ENCODE measurements around the genes HINT2, CCIN, PAX5 and POLR1E.

DNA sequence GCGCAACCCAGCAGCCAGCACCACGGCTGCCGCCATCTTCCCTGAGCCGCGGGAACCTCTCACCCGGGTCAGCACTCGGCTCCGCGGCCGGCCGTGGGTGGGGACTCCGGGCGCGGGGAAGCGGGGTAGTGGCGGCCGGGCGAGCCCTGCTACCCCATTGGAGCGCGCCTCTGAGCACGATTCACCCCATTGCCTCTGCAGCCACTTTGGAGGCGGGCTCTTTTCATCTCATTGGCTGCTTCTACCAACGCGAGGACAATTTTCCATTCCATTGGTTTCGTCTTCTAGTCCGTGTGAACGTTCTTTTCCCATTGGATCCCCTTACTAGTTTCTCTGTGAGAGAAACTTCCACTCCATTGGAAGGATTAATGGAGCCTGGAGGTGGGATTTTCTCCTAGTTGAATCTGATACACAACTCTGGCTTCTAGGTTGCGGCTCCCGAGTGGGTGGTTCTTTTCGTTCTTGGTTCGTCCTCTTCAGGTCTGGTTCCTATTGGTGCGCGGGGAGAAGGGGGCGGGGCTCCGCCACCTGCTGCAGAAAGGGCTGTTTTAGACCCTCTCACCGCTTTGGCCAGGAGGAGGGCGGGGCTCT lies at the start of gene HINT2:
Gene HINT2 (minus strand): TSS at position 99 of the 591 bp plus-strand sequence.
- PRO-cap: bidirectional peak, plus-strand start at position 356 of the sequence, minus-strand start at position 159 of the sequence; bidirectional peak, plus-strand start outside the sequence, minus-strand start at position 406 of the sequence
- RAMPAGE, long total RNA: no peak

- PRO-cap: no peak
- RAMPAGE, long total RNA: no peak
Observed at GRCh38 chr9:35923843-35925139, 15.0 kb downstream of the SPAAR start.

GRCh38 chr9:35962027-35962895 lies 4.3 kb upstream of the OR2S2 start:
- PRO-cap: unidirectional peak, minus-strand start at chr9:35962292
- RAMPAGE, long total RNA: no peak

GRCh38 chr9:36127715-36128116 lies 8.8 kb upstream of the GLIPR2 start:
- PRO-cap: unidirectional peak, plus-strand start at chr9:36128066
- RAMPAGE, long total RNA: no peak

DNA sequence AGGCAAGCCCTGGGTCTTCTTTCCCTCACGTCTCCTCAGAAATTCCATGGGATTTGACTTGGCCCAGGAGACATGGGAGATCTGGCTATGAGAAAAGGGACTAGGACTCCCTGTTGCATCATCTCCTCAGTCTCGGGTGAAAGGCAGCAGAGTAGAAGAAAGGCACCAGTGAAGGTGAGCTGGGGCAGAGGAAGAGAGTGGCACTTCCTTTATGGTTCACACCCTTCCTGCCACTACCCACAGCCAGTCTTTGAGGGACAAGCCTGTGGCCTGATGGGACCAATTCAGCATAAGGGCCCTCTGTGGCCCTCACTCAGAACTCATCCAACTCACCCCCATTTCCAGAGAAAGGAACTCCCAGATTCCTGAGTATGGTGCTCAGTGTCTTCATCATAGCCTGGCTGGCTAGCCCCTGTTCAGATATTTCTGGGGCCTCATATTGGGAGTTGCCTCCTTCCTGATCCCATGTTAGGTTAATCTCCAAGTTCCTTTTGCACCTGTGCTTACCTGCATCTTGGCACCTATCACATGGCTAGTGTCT lies 8.4 kb downstream of the GLIPR2 start:
- PRO-cap: no peak
- RAMPAGE, long total RNA: no peak

DNA sequence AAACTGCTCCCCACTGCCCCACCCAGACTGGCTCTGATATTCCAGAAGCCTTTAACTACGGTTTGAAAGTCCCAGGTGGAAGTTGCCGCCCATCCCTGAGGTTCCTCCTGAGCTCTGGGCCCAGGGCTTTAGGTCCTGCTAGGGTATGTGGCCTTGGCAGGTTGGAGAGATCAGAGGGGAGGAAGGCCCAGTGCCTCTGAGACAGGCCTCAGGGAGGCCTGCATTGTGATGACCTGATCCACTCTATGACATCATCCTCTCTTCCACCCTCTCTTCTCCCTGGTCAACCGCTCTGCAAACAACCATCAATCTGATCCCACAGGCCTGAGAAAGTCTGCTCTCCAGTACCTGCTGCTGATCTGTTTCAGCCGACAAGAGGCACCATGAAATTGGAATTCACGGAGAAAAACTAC lies at the start of gene CCIN:
Gene CCIN (plus strand): TSS at position 269 of the 413 bp plus-strand sequence.
- PRO-cap: no peak
- RAMPAGE, long total RNA: no peak

- PRO-cap: no peak
- RAMPAGE, long total RNA: no peak
Observed at GRCh38 chr9:36191642-36192089, 945 bp downstream of the CLTA start.

DNA sequence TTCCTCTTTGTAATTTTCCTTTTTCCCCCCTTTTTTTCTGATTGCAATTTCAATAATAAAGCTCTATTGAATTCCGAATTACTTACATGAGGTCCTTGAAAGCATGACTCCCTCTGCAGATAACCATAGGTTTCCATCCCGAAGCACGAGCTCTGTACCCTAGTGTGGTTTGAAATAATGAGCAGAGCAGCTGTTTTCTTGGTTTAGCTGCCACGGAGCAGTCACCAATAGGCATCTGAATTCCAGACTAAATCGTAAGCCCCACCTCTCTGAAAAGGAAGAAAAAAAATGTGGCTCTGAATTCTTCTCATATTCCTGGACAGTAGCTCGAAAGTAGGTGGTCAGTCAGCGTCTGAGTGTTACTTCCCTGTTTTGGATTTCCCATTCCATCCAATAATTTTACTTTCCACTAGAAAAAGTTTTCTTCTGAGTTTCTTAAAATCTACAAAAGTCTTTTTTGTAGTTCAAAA lies 18.6 kb upstream of the GNE start:
- PRO-cap: unidirectional peak, minus-strand start at position 171 of the sequence
- RAMPAGE, long total RNA: no peak

DNA sequence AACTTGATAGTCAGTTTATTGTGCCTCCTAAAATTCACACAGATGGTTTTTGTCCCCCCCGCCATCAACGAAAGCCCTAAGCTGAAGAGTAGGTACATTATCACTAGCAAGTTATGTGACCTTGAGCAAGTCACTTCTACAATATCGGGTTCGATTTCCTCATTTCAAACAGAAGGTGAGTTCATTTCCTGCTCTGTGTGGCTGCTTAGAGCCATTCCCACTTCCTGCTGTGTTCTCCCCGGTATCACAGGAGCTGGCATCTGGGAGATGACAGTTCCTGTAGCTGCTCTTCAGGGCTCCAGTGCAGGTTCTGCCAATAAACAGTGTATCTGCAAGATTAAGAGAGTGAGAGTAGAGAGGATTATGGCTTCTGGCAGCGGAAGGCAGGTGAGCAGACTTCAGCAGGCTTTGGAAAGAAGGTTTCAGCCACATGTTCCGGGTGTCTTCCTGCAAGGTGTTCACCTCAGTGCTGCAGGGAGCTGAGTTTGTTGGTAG lies 48.5 kb upstream of the GNE start:
- PRO-cap: no peak
- RAMPAGE, long total RNA: no peak

DNA sequence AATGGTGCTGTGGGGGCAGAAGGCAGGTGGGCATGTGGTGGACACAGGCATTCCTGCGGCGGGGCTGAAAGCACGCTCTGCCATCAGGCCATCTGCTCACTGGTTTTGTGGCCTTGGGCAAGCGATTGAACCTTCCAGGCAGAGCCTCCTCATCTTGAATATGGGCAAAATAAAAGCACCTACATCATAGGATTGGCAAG lies 183.2 kb downstream of the PAX5 start:
- PRO-cap: no peak
- RAMPAGE, long total RNA: no peak

DNA sequence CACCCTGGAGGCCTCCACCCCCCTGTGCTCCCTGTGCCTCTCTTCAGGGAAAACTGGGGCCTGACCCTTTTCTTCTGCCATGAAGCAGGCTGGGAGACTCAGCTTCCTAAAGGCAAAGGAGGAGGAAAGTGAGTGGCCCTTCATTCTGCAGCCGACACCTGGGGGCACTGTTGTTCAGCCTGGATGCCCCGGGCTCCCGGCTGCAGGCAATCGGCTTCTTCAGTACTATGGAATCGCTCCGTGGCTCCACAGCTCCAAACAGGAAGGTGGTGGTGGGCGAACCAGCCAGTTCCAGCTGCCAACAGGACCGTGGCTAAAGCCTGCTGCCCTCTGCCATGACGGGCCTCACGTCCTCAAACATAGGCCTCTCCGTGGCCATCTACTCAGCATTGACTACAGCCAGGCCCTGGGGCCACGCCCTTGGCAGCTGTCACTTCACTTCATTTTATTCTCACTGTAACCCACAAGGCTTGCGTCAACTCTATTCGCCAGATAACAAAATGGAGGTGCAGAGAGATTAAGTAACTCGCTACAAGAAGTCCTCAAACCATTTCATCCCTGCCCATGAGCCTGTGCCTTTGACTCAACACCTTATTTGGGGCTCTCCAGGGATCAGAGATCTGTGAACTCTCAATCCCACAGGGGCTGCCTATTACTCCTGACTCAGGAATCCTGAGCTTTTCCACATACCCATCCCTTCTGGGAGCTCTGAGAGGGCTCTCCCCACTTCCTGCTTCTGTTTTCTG lies 38.0 kb downstream of the PAX5 start:
- PRO-cap: no peak
- RAMPAGE, long total RNA: no peak

DNA sequence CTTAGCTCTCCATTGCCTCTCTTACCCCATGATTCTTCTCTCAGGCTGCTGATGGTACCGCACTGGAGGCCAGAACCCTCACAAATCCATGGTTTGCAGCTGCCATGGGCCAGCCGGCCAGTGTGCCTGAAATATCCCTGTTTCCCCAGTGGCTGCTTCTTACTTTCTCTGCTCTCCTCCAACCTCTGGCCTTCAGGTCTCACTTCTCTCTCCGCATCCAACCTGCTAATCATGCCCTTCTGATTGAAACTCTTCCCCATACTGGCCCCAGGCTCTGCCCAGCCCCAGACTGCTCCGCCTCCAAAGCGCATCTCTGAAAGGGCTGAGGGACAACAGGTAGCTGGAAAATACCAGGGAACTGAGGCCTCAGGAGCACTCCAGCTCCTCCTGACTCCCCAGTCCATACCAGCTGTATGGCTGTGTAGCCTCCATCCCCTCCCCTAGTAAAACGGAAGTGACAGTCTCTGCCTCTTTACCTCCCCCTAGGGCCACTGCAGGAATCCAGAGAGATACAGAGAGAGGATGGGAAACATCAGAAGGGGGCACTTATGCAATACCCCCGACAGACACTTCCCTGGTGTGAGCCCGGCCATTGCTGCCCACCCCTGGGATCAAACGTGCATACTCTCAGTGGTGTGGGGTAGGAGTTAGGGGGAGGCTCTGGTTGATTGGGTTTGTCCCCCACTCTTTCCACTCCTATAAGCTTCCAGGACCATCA lies 34.3 kb downstream of the PAX5 start:
- PRO-cap: no peak
- RAMPAGE, long total RNA: no peak

GRCh38 chr9:37033941-37034662 lies at the start of gene PAX5:
Gene PAX5, minus strand, starts transcription at chr9:37034268.
- PRO-cap: no peak
- RAMPAGE, long total RNA: no peak

- PRO-cap: no peak
- RAMPAGE, long total RNA: no peak
Observed at GRCh38 chr9:37433410-37434725, 11.4 kb downstream of the GRHPR start.

- PRO-cap: bidirectional peak, plus-strand start at chr9:37486017, minus-strand start at chr9:37485857
- RAMPAGE, long total RNA: no peak
Observed at GRCh38 chr9:37485211-37486332, at the start of gene POLR1E. Gene POLR1E, plus strand, starts transcription at chr9:37485948.

DNA sequence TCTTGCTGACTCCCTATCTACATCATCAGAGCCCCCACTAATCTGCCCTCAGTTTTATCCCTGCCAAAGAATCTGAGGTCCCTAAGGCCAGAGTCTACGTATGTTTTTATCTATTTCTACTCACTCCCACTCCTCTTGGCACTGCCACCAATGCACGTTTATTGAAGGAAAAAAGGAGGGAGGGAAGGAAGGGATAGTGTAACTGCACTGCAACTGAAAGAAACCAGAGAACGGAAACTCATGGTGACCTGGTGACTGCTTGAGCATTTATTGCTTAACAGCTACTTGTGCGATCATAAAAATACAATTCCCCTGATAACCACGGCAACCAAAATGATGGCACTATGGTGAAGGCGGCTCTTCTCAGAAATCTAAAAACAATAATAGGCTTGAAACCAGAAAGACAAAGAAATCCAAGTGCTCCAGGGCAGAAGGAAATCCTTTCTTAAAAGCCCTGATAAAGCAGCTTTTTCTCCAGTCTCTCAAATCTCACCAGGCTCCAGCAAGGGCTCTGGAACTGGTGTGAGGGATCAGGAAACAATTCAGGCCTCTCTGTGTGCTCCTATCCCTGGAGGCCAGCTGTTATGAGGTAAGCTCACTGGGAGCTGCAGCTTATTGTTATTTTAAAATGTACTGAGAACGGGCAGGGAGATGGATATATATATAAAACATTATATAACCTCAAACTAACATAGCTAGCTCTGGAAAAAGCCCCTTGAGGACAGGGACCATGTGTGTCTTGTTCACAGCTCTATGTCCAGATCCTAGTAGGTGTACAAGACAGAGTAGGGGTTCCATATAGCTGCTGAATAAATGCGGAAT lies 1.9 kb downstream of the FBXO10 start:
- PRO-cap: no peak
- RAMPAGE, long total RNA: no peak

GRCh38 chr9:37998779-37999099 lies 70.3 kb downstream of the SHB start:
- PRO-cap: no peak
- RAMPAGE, long total RNA: no peak

DNA sequence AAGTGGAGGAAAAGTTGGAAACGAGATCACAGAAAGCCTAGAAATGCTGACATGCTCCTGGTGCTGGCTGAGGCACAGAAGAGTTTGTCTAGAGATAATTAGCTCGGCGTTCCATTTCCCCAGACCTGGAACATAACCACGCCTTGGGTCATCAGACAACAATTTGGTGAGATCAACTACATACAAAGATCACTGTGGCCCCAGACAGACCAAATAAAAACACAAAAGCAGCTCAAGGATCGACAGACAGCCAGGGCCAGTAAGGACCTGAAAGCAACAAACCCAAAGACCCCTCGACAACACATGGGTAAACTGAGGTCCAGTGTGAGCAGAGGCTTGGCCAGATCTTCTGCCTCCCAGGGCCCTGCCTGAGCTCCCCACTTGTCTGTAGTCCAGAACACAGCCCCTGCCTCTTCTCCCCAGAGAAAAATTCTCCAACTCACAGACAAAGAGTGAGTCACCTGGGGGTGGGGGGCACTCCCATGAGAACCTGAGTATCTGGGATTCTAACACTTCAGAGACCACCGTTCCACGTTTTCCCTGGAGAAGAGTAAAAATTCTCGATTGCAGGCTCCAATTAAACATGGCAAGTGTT lies 52.4 kb downstream of the SHB start:
- PRO-cap: no peak
- RAMPAGE, long total RNA: no peak

- PRO-cap: no peak
- RAMPAGE, long total RNA: no peak
Observed at GRCh38 chr9:38017130-38017975, 51.7 kb downstream of the SHB start.

GRCh38 chr9:38068006-38068953 lies 747 bp downstream of the SHB start:
- PRO-cap: bidirectional peak, plus-strand start at chr9:38068814, minus-strand start at chr9:38068794
- RAMPAGE, long total RNA: no peak

Data from urinary bladder (tissue), 3 donors.